Kidney epithelial cell (primary cell): ENCODE data around the gene ZNF143.

GRCh38 chr11:8206669-8207248 lies 37.9 kb upstream of the RIC3 start:
- RAMPAGE, long total RNA: no peak
- RRBS: no CpG with 5 or more reads among the region's 14 CpGs

DNA sequence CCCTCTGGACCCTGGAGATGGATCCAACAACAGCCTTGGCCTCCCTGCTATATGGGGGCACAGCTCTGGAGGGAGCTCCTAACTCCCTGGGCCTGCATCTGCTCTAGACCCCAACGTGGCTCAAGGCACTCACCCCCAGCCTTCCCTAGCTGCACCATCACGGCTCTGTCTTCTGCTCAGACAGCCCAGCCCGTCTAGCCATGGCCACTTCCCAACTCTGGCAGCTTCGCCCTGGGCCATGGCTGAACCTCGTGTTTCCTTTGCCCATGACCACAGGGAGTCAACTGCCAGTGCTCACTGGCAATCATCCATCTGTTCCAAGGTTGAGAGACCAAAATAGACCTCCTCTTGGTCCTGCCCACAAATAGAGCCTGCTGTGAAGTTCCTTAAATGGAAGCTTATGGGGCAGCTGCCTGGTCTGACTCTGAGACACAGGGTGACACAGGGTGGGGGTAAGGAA lies 5.4 kb downstream of the LMO1 start:
- RAMPAGE, long total RNA: no peak
- RRBS: no CpG with 5 or more reads among the region's 5 CpGs

DNA sequence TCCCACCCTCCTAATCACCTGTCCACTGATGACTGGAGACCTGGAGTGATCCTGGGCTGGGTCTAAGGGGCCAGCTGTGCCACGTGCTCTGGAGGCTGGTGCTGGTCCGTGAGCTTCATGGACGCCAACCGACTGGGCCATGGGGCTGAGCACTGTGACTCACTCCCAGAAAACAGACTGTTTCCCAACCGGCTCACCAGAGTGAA lies 14.0 kb upstream of the LMO1 start:
- RAMPAGE, long total RNA: no peak
- RRBS: no CpG with 5 or more reads among the region's 5 CpGs

- RAMPAGE, long total RNA: no peak
Observed at GRCh38 chr11:8485912-8486753, 107.9 kb downstream of the STK33 start.

- RAMPAGE, long total RNA: no peak
- RRBS: no CpG with 5 or more reads among the region's 11 CpGs
Observed at GRCh38 chr11:8693300-8694189, 11.0 kb downstream of the RPL27A start.

DNA sequence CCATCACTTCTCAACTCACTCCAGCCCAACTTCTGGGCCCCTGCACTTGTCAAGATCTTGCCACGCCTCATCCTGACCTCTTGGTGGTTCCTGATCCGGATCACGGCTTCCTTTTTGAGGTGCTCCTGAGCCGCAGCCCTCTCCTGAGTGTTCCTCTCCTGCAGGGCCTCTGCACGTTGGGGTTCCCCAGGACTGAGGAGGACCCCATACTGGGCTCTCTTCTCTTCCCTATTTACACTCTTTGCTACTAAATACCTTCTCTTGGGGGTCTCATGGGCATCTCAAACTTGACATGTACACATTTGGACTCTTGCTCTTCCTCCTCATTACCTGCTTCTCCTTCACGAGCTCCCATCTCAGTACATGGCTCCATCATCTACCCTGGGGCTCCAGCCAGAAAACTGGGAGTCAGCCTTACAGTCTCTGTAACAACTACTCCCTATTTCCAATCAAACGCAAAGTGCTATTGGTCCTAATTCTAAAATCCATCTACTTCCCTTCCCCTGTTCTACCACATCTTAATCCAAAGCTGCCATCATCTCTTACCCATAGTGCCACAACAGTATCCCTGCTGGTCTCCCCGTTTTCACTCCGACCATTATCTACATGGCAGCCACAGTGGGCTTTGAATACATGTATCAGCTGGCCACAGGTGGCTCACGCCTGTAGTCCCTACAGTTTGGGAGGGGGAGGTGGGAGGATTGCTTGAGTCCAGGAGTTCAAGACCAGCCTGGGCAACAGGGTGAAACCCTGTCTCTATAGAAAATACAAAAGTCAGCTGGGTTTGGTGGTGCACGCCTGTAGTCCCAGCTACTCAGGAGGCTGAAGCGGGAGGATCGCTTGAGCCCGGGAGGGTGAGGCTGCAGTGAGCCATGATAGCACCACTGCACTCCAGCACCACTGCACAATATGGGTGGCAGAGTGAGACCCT lies 23.0 kb downstream of the RPL27A start:
- RAMPAGE, long total RNA: no peak
- RRBS: no CpG with 5 or more reads among the region's 14 CpGs

- RAMPAGE, long total RNA: no peak
- RRBS: no CpG with 5 or more reads among the region's 3 CpGs
Observed at GRCh38 chr11:8758346-8758545, 52.2 kb downstream of the DENND2B start.

DNA sequence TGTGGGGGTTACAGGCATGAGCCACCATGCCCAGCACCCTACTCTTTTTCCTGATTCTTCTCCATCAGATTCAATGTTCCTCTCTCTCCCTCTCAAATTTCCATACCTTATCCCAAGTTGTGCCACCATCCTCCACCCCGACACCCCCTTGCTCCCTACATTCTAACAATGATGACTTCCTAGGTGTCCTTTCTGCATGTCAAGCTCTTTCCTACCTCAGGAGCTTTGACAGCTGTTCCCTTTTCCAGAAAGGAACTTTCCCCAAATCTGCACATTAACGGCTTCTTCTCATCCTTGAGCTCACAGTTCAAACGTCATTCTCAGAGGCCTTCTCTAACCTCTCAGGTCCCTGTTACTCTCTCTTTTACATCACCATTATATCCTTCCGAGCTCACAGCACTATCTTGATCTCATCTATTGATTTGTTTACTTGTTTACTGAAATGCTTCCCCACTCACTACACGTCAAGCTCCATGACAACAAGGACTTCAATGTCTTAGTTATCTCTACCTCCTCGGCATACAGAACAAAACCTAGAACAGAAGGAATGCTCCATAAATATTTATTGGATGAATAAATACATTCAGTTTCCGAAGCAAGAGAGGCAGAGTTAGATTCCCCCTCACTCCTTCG lies 12.6 kb downstream of the DENND2B start:
- RAMPAGE, long total RNA: no peak
- RRBS: no CpG with 5 or more reads among the region's 8 CpGs

- RAMPAGE, long total RNA: start-site peak on the minus strand at chr11:8870966-8871031, 69 and 47 reads in 2 replicates
- RRBS: 1% methylated on average over 38 of the region's 101 CpGs
Observed at GRCh38 chr11:8870268-8871434, 40.3 kb upstream of the AKIP1 start.

- RAMPAGE, long total RNA: no peak
- RRBS: 15% methylated on average over 1 of the region's 10 CpGs
Observed at GRCh38 chr11:8871435-8871750, 39.6 kb upstream of the AKIP1 start.

GRCh38 chr11:9060934-9061133 lies 30.6 kb downstream of the SCUBE2 start:
- RAMPAGE, long total RNA: no peak
- RRBS: no CpG with 5 or more reads among the region's 3 CpGs

GRCh38 chr11:9250045-9250613 lies 15.0 kb downstream of the DENND5A start:
- RAMPAGE, long total RNA: no peak
- RRBS: no CpG with 5 or more reads among the region's 3 CpGs

GRCh38 chr11:9265846-9266331 lies 739 bp upstream of the DENND5A start:
- RAMPAGE, long total RNA: no peak
- RRBS: no CpG with 5 or more reads among the region's 11 CpGs

- RAMPAGE, long total RNA: no peak
- RRBS: no CpG with 5 or more reads among the region's 14 CpGs
Observed at GRCh38 chr11:9273203-9274118, 8.3 kb upstream of the DENND5A start.

- RAMPAGE, long total RNA: no peak
- RRBS: no CpG with 5 or more reads among the region's 12 CpGs
Observed at GRCh38 chr11:9449839-9450630, 10.8 kb upstream of the ZNF143 start.

DNA sequence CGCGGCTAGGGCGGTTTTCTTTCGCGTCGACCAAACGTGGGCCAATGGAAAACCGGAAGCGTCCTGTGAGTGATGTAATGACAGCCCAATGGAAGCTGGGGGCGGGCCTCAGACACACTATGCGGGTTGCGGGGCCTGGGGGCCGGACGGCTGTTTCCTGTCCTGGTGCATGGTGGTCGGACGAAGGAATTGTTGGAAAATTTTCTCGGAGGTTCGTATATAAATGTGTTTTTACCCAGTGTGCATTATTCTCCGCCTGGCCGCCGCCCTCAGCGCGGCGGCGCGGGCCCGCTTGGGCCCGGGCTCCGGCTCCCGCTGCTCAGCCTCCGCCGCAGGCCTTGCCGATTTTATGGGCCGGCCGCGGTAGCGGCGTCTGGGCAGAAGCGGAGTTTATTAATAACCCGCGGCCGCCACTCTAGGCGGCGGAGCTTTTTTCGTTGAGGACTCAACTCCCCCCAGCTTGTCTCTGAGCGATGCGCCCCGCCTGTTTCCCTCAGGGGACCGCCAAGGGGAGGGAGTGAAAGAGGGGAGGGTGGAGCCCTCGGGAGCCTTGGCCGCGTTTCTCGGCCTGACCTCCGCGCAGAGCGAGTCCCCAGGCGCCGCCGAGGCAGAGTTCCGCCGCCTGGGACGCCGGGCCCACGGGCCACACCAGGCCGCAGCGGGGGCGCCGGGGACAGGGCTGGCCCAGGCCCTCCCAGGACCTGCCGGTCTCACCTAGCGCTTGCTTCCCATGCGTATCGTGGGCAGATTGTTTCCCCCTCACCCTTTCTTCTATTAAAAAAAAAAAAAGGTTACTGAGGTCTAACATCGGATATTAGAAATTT lies at the start of gene ZNF143:
TSS of gene ZNF143 (plus strand) at position 147 of the 824 bp plus-strand sequence.
- RAMPAGE, long total RNA: no peak
- RRBS: 1% methylated on average over 18 of the region's 73 CpGs

DNA sequence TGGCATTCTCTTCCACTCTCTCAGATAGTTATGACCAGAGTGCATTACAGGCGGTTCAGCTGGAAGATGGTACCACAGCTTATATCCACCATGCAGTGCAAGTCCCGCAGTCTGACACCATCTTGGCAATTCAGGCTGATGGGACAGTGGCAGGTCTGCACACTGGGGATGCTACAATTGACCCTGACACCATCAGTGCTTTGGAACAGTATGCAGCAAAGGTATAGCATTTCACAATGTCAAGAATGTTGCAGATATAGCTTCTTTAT lies 17.5 kb downstream of the ZNF143 start:
- RAMPAGE, long total RNA: no peak
- RRBS: no CpG with 5 or more reads among the region's 2 CpGs

DNA sequence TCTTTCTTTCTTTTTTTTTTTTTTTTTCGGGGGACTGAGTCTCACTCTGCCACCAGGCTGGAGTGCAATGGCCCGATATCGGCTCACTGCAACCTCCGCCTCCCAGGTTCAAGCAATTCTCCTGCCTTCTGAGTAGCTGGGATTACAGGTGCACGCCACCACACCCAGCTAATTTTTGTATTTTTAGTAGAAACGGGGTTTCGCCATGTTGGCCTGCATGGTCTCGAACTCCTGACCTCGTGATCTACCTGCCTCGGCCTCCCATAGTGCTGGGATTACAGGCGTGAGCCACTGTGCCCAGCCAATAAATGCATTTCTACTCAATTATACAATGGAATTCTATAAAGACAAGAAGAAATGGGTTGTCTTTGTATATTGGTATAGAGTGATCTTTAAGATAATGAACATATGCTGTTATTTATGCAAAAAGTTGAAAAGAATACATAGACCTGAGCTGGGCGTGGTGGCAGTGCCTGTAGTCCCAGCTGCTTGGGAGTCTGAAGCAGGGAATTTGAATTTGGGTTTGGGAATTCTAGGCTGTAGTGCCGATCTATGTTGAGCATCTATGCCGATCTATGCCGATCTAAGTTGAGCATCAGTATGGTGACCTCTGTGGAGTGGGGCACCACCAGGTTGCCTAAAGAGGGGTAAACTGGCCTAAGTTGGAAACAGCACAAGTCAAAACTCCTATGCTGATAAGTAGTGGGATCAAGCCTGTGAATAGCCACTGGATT lies 7.2 kb downstream of the WEE1 start:
- RAMPAGE, long total RNA: no peak
- RRBS: no CpG with 5 or more reads among the region's 15 CpGs

GRCh38 chr11:9692679-9693401 lies 29.0 kb downstream of the SWAP70 start:
- RAMPAGE, long total RNA: no peak
- RRBS: no CpG with 5 or more reads among the region's 3 CpGs

DNA sequence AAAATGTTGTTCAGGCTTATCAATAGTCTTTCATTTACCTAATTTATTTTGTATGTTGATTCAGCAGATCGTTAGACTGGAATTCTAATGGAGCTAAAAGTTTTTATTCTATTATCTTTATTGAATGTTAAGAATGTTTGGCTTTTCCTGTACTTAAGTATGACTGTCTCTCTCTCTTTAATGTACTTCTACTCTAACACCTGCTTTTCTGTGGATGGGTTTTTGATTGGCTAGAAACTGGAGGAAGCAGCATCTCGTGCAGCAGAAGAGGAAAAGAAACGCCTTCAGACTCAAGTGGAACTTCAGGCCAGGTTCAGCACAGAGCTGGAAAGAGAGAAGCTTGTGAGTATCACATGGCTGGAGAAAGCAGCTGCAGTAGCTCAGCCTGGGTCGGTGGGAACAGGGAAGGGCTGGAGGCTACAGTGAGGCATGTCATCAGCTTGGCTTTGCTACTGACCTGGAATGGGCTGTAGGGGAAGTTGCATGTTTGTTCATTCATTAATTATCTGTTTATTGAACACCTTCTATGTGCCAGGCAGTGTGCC lies 74.2 kb downstream of the SWAP70 start:
- RAMPAGE, long total RNA: no peak
- RRBS: no CpG with 5 or more reads among the region's 4 CpGs